Bronchus (tissue), 1 donor: ENCODE results near the genes MRPS2, GLT6D1 and QSOX2.

DNA sequence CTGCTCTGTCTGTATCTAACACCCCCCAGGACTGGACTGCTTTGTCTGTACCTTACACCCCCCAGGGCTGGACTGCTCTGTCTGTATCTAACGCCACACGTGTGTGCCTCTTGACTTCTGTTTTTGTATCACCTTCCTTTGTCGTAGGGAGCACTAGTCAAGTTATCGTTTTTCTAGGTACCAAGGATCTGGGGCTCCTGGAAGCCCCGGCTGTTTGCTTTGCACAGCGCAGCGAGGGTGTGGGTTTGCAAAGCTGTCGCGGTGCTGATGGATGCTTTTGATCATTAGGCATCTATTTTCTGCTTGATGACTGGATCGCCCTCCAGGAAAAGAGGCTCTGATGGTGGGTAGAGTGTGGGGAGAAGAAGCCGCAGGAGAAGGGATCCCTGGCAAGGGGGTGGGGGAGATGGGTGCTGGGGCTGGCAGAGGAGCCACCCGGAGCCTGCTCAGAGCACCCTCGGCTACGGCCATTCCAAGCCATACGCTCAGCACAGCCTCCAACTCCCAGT, 21.7 kb downstream of the OLFM1 start:
- PRO-cap, result no peak

DNA sequence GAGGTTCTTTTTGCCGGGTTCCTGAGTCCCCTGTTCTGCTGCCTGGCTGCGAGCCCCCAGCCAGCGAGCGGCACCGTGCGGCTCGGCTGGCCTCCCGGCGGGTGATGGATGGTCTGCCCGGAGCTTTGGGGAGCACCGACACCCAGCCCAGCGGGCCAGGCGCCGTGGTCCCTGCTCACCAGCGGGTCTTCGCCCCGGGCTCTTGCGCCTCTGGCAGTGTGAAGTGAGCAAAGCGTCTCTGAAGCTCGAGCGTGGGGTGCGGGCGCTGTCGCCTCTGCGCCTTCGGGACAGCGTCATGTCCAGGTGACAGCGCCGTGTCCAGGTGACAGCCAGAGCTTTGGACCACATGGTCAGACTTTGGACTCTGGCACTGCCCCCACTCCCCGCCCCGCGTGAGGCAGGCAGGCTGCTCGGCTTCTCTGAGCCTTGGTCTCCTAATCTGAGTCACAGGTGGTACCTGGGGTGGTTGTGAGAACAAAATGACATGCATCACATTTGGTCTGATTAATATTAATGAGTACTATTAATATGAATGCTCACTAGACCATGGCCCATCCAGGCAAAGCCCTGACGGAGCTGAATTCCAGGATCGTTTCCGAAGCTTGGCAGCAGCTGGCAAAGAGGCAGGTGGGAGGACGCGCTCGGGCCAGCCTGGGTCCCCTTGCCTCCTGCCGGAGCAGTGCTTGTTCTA, 156.8 kb downstream of the OLFM1 start:
- PRO-cap, result no peak

- PRO-cap, result bidirectional peak, plus-strand start at chr9:135500690, minus-strand start at chr9:135500518
Observed at GRCh38 chr9:135500427-135501054, at the start of gene MRPS2. Gene MRPS2, plus strand, starts transcription at chr9:135500682.

DNA sequence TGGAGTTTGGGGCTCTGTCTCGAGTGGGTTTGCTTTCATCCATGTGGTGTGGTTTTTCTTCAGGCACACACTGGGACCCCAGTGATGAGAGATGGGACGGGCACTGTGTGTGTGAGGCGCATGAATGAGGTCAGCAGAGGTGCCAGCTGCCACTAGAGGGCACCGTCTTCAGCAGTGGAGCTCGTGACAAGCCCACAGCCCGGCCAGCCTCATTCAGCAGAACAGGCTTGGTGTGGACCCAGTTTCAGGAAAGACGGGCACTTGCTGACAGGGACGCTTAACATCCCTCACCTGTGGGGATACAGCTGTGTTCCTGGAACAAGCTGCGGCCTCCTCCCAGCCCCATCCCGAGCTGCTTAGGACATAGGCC, 4.2 kb downstream of the MRPS2 start:
- PRO-cap, result unidirectional peak, plus-strand start at position 241 of the sequence

- PRO-cap, result no peak
Observed at GRCh38 chr9:135639343-135639782, at the start of gene GLT6D1. Gene GLT6D1, minus strand, starts transcription at chr9:135639540.

- PRO-cap, result no peak
Observed at GRCh38 chr9:135743798-135744482, 42.0 kb downstream of the KCNT1 start.

DNA sequence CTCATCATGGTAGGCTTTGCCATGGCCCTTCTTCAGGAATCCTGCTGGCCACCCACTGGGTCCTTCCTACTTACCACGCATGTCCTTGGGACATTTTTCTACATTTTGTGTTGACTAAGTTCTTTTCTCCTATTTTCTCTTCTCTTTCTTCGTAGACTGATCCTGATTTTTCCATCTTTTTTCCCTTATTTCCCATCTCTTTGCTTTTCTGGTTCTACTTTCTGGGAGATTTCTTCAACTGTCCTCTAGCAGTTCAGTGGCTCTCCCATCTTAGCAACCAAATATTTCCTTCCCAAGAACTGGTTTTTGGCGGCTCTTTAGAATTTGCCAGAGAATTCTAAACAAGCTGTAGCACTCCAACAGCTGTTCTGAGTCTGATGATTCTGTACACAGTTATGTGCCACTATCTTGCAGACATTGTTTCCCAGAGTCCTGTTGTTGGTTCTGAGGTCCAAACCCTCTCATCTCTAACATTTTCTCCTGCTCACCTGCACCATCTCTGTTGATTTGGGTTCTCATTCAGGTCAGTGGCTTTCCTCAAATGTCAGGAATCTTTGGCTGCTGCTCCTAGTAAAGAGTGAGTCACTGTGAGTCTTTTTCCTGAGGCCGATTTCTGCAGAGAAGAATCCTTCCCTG, 50.1 kb downstream of the CAMSAP1 start:
- PRO-cap, result no peak

GRCh38 chr9:135902898-135903341, 4.4 kb downstream of the CAMSAP1 start:
- PRO-cap, result no peak

DNA sequence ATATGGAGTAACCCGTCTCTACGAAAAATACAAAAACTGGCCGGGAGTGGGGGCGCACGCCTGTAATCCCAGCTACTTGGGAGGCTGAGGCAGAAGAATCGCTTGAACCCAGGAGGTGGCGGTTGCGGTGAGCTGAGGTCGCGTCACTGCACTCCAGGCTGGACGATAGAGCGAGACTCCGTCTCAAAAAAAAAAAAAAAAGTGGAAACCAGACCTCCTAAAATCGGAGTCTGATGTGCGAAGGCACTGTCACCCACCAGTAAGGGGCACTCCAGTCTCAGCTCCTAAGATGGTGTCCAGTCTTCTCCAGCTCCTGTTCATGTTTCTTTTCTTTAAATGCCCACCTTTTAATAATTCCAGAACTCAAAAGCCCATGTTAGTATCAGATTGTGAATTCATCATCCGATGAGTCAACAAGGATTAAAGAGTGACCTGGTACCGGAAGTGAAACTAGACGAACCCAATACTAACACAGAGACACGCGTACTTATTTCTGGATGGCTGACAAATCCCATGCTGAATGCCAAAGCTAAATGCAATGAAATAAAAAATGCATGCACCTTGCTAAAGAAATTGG, 2.5 kb downstream of the CAMSAP1 start:
- PRO-cap, result no peak

DNA sequence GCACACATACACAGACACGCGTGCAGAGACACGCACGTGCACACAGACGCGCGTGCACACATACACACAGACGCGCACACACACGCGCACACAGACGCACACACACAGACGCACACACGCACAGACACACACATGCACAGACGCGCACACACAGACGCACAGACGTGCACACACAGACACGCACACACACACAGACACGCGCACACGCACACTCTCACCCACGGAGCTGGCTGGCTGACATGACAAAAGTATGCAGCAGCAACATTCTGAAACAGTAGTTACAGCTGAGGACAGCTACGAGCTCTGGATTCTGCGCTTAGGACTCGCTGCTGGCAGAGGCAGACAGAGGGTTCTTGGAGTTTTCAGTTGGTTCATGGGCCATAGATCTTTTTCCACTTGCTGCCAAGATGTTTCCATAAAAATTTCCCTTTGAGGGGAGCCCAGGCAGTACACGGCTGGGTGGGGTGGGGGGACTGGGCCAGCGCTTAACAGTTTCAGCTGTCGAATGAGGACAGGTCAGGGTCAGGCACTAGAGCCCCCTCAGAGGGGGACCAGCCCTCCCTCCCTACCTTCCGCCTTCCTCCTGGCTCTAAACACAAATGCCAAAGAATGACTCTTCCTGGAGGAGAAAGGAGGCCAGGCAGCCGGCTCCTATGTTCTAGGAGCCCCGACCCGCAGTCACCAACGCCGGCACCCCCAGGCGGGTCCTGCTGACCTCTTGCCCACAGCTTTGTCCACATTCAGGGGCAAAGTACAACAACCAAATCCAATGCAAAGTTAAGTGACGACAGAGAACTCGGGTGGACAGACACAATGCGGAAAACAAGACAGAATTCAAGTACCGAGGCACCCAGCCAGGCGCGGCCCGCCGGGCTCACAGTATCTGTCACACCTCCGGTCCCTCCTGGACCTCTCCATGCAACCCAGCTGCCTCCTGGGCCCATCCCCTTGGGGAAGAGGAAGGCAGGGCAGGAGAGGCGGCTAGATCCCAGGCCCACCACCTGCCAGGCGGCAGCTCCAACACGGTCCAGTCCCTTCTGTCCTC, 46.5 kb upstream of the UBAC1 start:
- PRO-cap, result no peak

DNA sequence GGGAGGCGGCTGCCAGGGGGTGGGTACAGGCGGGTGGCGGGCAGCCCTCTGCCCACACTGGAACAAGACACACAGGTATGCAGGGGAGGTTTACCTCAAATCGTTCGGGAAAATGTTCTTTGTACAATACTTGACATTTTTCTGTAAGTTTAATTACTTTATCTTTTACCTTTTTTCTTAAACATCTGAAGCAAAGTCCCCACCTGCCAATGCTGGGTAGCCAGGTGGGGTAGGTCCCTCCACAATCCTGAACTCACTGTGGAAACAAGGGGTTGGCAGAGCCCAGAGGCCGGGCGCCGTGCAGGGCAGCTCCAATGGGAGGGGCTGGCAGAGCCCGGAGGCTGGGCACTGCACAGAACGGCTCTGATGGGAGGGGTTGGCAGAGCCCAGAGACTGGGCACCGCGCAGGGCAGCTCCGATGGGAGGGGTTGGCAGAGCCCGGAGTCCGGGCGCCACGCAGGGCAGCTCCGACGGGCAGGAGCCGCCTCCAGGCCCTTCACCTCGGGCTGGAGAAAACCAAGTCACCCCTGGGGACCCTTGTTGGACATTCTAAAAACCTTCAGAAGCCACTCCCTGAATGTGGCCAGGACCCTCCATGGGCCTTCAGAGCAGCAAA, 9.4 kb downstream of the NACC2 start:
- PRO-cap, result unidirectional peak, plus-strand start at position 434 of the sequence

DNA sequence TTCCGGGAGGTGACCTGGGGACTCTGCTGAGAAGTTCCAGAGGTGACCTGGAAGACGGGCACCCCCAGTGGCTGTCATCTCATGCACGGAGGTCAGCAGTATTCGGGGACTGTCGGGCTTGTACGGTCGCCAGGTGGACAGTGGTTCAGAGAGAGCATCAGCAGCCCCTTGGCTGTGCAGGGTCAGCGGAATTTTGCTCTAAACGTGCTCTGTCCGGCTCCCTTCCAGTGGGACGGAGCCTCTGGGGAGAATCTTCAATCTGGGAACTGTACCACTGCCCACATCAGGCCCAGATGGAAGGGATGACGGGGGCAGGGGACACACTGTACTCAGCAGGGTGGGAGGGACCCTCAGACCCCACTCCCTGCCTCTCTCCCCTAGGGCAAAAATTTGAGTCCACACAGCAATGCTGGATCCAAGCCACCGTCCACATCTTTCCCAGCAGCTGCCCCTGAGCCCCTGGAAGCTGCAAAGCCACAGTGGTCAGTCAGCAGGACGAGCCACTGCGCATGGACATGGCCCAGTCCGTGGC, 7.0 kb downstream of the NACC2 start:
- PRO-cap, result no peak

- PRO-cap, result no peak
Observed at GRCh38 chr9:136088872-136089204, 6.3 kb downstream of the NACC2 start.

DNA sequence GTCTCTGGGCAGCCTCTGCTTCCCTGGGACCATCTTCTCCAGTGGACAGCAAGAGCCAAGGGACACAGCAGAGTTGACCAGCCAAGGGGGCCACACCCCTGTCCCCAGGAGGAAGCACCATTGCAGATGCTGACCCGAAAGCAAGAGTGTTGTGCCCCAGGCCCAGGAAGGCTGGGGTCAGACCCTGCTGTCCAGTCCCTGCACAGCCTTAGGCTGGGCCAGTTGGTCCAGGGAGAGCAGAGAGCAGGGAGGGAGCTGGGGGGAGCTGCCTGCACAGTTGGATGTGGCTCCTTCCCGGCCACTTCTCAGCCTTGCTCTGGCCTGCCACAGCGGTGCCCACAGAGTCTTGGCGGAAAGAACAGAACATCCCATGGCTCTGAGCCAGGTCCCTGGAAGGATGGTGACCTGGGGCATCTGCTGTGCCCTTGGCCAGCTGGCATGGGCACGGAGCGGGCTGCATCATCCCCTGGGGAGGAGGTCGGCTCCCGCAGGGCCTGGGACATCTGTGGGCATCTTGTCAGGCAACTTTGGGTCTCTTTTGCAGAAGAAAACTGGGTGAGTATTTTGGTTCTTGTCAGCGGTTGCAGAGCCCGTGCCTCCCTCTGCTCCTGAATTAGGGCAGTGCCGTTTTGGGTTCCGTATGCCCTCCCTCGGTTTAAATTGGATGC, 10.2 kb upstream of the NACC2 start:
- PRO-cap, result no peak

DNA sequence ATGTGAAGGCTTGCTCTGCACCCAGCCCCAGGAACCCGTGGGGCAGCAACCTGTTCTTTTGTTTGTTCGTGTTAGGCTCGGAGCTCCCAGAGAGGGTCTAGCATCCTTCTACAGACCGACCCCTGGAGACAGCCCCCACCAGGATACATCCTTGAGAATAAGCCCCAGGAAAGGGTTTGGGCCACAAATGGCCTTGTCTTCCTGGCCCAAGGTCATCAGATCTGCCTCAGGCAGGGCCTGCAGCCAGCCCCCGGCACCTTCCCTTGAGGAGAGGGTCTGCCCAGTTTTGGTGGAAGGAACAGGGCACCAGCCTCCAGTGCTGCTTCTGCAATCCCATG, 11.5 kb upstream of the NACC2 start:
- PRO-cap, result no peak

DNA sequence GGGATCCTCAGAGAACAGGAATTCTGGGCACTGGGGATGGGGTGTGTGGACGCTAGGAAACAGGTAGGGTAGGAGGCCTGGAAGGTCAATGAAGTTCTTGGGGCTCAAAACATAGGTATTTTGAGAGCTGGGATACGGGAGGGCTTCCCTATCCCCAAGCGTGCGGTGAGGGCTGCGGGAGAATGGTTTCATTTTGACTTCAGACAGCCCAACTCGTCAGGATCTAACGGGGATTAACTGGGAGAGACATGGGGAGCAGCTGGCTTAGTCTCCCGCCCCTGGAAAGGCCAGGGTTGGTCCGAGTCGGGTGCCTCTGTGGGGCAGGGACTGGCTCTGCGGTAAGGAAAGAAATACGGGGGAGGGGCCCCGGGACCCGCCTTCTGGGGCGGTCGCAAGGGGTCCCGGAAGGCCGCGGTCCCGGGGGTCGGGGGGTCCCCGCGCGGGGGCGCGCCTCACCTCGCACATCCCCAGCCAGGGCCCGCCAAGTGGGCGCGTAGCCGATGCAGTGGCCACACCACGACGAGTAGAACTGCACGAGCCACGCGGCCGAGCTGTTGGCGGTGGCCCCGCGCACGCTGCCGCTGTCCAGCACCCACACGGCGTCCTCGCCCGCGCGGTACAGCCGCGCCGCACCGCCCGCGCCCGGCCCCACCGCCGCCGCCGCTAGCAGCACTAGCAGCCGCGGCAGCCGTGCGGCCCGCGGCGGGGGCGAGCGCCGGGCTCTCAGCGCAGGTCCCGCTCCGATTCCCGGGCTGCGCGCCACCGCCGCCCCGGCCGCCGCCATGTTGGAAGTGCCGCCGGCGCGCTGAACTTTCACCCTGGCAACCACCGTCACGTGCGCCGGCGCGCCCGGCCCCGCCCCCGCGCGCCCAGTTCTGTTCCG, at the start of gene QSOX2:
Gene QSOX2, minus strand, starts transcription at position 793 of the 883 bp plus-strand sequence.
- PRO-cap, result bidirectional peak, plus-strand start outside the sequence, minus-strand start at position 793 of the sequence

GRCh38 chr9:136352531-136353428, 10.8 kb downstream of the DNLZ start:
- PRO-cap, result no peak

GRCh38 chr9:136364273-136364959, 872 bp upstream of the DNLZ start:
- PRO-cap, result no peak

- PRO-cap, result no peak
Observed at GRCh38 chr9:136393999-136395072, 5.6 kb downstream of the SNAPC4 start.

DNA sequence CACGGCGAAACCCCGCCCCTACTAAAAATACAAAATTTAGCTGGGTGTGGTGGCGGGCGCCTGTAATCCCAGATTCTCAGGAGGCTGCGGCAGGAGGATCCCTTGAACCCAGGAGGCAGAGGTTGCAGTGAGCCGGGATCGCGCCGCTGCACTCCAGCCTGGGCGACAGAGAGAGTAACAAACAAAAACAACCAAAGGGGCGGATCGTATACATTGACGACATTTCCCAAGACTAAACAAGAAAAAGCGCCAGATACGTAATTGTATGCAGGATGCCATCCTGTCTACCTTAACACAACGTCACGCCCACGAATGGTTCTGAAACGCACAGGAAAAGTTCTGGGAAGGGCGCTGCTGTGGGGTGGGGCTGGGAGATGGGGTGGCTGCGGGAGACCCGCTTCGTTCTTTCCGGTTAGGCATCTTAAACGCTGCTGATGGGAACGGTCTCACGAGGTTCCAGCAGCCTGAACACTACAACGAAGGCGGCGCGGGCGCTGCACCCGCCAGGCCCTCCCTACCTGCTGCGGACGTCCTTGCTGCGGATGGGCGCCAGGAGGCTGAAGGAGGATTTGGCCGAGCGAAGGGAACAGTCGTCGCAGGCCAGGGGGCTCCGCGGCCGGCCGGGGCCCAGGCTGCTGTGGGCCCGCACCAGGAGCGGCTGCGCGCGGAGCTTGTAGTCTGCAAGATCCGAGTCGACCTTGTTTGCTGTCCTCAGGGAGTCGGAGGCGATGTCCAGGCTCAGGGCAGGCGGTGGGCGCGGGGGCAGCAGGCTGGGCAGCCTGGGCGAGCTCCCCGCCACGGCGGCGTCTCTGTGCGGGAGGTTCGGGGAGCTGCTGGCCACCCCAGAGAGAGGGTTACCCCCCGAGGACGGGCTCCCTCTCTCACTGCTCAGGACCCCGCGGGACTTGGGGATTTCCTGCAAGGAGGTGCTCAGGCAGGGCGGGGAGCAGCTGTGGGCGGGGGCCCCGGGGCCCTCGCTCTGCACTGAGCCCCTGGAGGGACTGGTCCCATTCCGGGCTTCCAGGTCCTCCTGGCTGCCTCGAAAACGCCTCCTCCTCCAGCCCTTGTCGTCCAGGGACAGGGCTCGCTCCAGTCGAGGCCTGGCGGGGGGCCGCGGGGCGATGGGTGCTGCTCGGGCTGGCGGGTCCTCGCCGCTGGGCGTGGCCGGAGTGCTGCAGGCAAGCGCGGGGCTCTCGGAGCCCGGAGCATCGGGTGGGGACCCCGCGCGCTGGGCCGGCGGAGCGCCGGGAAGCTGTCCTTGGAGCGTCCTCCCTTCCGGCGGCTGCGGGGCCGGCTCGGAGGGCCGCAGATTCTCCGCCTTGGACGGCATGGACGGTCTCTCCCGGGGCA, 1.1 kb downstream of the INPP5E start:
- PRO-cap, result bidirectional peak, plus-strand start at position 1,185 of the sequence, minus-strand start at position 907 of the sequence